Measurements from ENCODE around the genes PTBP3 and SLC46A2.

GRCh38 chr9:111656945-111657526 is 4.4 kb upstream of the GNG10 start:
- RRBS = no CpG with 5 or more reads among the region's 7 CpGs

DNA sequence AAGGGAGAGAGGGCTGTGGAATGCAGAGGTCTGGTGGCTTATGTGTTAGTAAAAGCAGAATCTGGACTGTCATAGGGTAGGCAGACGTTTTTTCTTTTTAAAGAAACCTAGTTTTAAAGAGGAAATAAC is 1.2 kb downstream of the GNG10 start:
- RRBS = no CpG with 5 or more reads among the region's 1 CpG

GRCh38 chr9:111857437-111857987 is 39.1 kb upstream of the UGCG start:
- RRBS = no CpG with 5 or more reads among the region's 4 CpGs

DNA sequence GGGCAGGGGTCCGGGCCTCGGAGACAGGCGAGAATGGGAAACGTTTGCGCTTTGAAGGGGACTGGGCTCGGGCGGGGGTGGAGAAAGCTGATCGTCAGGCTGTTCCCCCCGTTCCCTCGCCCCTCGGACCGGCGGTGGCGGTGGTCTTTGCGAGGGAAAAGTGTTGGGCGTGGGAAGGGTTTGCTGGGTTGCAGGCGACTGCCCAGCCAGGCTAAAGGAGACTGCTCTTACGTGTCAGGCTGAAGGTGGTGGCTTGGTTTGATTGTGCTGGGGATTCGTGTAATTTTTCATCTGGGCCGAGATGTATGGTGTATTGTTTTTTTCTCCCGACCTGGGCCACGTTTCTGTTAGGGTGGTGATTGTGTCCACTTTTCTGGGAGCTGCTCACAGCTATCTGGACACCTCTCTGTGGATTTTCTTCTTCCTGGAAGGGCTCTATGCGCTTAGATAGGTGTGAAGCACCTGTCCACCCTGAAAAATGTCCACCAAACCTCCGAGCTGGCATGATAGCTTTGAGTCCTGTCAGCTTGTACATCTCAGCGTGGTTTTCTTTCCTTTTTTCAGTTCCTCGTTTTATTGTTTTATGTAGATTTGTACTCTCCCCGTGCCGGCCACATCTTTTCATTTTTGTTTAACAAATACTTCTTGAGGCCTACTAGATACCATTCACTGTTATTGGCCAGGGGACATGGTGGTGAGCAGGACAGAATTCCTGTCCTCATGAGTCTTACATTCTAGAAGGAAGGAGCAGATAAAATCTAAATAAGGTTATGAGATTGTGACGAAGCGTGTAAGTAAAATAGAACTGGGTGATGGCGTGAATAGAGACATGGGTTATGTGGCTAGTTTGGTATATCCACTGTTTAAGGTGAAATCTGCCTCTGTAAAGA is 973 bp downstream of the UGCG start:
- RRBS = 0% methylated on average over 4 of the region's 31 CpGs

DNA sequence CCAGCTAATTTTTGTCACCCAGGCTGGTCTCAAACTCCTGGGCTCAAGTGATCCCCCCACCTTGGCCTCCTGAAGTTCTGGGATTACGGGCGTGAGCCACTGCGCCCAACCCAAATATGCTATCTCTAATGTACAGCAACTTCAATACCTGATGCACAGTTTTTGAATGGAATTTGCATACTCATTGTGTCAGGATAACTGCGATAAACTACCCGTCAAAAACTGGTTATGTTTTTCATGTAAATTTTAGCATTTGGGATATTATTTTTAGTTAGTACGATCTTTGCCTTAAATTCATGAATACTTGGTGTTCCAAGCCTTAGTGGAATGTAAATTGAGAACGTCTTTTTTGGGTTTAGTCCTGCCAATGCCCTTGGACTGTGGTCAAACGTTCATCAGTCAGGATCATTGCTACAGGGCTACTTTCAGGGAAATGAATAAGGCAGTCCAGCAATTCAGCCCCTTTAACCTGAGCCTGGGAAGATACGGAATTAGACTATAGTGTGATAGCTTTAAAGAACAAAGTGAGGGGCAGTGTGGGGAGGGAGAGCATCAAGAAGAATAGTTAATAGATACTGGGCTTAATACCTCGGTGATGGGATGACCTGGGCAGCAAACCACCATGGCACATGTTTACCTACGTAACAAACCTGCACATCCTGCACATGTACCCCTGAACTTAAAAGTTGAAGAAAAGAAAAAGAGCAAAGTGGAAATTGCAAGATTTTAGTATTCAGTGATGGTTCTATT is 4.6 kb downstream of the UGCG start:
- RRBS = no CpG with 5 or more reads among the region's 11 CpGs

- RRBS = no CpG with 5 or more reads among the region's 4 CpGs
Measured at GRCh38 chr9:112093148-112093540, 82.0 kb downstream of the SUSD1 start.

GRCh38 chr9:112125676-112126548 is 49.2 kb downstream of the SUSD1 start:
- RRBS = no CpG with 5 or more reads among the region's 2 CpGs

GRCh38 chr9:112128625-112128957 is 46.5 kb downstream of the SUSD1 start:
- RRBS = no CpG with 5 or more reads among the region's 1 CpG

- RRBS = no CpG with 5 or more reads among the region's 6 CpGs
Measured at GRCh38 chr9:112176475-112177069, 1.5 kb upstream of the SUSD1 start.

DNA sequence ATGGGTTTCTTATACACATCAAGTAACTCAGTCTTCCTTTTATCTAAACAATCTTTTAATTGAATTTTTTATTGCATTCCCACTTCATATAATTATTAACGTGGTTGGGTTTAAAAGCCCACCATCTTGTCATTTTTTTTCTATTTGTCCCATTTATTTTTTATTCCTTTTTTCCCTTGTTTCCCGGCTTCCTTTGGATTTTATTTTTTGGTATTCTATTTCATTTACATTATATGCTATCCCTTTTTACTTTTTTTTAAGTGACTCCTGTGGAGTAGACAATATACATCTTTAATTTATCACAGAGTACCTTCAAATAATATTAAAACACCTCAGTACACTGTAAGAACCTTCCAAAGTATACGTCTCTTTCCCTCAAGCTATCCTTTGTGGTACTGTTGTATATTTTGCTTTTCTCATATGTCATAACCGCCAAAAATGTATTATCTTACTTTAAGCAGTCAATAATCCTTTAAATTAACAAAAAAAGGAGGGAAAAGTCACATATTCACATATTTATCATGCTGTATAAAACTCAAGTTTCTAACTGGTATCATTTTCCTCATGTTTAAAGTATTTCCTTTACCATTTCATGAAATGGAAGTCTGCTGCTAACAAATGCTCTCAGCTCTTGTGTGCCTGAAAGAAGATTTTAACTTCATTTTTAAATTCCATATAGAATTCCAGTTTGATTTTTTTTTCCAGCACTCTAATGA is 47.1 kb downstream of the PTBP3 start:
- RRBS = no CpG with 5 or more reads among the region's 4 CpGs

- RRBS = 2% methylated on average over 48 of the region's 128 CpGs
Measured at GRCh38 chr9:112333215-112334315, at the start of gene PTBP3. TSS of gene PTBP3 (minus strand) at chr9:112333619.

DNA sequence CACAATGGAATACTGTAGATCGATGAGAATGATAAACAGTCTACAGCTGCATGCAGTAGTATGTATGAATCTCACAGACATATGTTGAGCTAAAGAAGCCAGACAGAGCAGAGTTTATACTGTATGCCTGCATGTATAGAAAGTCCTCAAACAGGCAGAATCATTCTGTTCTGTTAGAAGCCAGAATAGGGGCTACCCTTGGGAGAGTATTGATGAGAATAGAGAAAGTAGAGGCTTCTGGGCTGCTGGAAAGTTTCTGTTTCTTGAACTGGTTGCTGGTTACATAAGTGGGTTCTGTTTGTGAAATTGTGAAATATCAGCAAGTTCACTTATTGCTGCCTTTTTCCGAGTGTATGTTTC is 9.6 kb downstream of the KIAA1958 start:
- RRBS = no CpG with 5 or more reads among the region's 2 CpGs

- RRBS = no CpG with 5 or more reads among the region's 6 CpGs
Measured at GRCh38 chr9:112762172-112762371, 11.5 kb downstream of the SNX30 start.

- RRBS = no CpG with 5 or more reads among the region's 10 CpGs
Measured at GRCh38 chr9:112763777-112764756, 13.5 kb downstream of the SNX30 start.

DNA sequence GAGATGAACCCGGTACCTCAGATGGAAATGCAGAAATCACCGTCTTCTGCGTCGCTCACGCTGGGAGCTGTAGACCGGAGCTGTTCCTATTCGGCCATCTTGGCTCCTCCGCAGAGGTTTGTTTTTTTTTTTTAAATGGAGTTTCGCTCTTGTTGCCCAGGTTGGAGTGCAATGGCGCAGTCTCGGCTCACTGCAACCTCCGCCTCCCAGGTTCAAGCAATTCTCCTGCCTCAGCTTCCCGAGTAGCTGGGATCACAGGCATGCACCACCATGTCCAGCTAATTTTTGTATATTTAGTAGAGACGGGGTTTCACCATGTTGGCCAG is 53.5 kb downstream of the SNX30 start:
- RRBS = no CpG with 5 or more reads among the region's 14 CpGs

DNA sequence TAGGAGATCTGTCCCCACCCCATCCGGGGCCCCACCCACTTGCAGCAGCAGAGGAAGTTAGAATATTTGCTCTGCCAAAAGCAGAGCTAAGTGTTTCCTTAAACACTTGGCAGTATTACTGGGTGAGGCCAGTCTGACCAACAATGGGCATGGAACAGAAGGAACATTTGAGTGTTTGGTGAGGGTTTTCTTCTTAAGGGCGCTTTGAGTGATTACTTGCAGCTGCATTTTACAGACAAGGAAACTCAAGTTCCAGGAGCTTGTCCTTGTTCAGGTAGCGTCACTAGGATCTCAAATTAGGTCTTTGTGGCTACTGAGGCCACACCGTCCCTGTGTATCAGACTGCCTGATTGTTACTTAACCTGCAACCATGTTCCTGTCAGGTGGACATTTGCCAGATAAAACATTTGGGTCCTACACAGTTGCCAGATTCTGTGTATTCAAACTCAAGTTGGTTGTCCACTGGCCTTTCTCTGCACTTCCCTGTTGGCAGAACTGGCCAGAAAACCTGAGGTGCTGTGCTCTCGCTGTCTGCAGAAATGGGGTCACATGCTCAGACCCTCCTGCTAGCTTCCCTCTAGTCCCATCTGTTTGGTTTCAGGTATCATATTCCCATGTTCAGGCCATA is 59.3 kb downstream of the SLC46A2 start:
- RRBS = no CpG with 5 or more reads among the region's 5 CpGs

DNA sequence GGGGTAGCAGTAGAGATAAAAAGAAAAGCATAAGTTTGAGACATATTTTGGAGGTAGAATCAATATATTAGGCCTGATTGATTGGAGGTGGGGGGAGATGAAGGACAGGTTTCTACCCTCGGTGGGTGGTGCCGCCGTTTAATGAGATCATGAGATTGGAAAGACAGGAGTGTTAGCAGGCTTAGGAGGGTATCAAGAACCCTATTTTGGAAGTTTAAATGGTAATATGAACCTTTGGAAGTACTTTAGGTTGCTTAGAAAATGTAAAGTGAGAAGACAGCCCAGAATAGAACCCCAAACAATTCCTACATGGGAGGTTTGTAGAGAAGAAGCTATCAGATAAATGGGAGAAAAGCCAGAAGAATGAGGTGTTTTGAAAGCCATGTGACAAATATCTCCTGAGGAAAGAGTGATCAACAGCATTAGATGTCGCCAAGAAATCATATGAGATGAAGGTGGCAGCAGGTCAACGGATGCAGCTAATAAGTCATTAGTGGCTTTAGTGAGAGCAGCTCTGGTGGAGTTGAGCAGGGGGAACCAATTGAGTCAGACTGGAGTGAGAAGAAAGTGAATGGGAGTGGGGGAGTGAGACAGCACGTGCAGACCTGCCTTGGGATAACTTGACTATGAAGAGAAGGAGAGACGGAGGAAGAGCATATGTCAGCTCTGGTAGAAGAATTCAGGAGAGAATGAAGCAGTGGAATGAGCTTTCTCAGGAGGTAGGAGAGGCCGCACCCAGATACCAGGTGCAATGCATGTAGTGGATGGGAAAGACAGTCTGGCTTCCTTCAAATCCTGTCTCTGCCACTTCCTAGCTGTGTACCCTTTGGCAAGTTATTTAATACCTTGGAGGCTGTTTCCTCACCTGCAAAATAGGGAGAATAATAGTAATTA is 7.8 kb downstream of the SLC46A2 start:
- RRBS = no CpG with 5 or more reads among the region's 8 CpGs

GRCh38 chr9:112890575-112891219 is at the start of gene SLC46A2:
TSS of gene SLC46A2 (minus strand) at chr9:112890876.
- RRBS = 2% methylated on average over 10 of the region's 57 CpGs

- RRBS = no CpG with 5 or more reads among the region's 2 CpGs
Measured at GRCh38 chr9:113131777-113132095, 19.1 kb upstream of the SLC31A2 start.

Measured in SK-N-MC (cell line).